ENCODE measurements around a stretch of chr13.

GRCh38 chr13:73421571-73422115, 362.8 kb downstream of the KLF5 start:
- PRO-cap = no peak
- RAMPAGE, long total RNA, 4 experiments = no peak in any of the 4 experiments

DNA sequence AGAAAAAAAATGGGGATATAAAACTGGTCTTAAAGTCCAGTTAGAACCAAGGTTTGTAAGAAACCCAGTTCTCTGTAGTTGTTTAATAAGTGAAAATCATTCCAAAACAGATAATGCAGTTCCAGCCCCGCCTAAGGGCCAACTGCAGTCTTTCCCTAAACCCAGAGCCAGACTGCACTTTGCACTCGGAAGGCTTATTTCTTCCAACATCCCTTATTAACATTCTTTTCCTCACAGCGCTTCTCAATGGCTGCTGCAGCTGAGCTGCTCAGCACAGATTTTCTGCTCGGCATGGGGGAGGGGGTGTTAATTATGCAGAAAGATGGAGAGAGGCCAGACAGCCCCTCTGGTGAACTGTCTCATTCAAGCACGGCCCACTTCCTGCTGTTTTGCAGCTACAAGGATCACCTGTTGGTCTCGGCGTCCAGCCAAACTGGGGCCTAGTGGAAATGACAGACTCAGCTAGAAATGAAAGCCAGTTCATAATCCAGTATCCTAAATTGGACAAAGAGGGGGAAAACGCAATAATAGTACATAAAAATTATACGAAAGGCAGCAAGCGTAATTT, 707.2 kb downstream of the KLF5 start:
- PRO-cap = no peak
- RAMPAGE, long total RNA, 4 experiments = no peak in any of the 4 experiments

- PRO-cap = no peak
- RAMPAGE, long total RNA, 4 experiments = no peak in any of the 4 experiments
Measured at GRCh38 chr13:73967751-73968427, 909.1 kb downstream of the KLF5 start.

DNA sequence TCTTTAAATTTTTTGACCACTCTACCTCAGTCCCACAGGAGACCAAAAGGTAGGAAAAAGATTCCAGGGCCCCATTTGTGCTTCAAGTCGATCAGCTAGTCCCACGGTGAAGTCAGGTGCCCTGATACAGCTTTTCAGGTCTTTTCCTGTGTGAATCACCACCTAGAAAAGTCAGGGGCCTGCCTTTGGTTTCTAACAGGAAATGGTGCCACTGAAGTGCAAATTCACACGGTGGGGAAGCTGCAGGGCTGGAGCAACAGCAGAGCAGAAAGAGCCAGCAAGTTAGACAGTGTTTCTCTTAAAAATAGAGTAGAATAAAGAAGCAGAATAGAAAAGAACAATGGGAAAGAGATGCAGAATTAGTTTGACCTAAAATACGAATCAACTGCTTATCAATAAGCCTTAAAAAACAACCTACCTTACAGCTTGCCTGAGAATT, 968.0 kb downstream of the KLF5 start:
- PRO-cap = no peak
- RAMPAGE, long total RNA, 4 experiments = no peak in any of the 4 experiments

DNA sequence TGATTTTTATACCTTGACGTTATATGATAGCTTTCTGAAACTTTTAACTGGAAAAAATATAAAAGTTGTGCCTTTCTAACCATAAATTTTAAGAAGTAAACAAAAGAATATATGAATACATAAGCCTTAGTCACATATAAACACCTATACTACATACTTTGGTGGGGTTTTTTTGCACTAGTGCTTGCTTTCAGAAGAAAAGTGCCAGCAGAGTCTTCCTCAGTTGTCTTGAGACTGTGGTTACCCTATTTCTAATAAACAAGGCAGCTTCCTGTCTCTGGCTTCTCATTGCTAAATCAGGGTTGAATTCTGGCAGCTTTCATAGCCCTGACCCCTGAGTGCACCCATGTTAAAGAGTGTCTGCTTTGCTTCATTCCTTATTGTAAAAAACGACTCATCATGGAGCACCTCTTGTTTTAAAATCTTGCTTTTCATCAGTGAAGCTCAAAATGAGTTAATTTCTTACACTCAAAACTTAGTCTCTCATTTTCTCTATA, 1003.1 kb downstream of the KLF5 start:
- PRO-cap = no peak
- RAMPAGE, long total RNA, 4 experiments = no peak in any of the 4 experiments

- PRO-cap = unidirectional peak, minus-strand start at chr13:74465753
- RAMPAGE, long total RNA, 4 experiments = no peak in any of the 4 experiments
Measured at GRCh38 chr13:74465545-74466028, 1016.4 kb downstream of the TBC1D4 start.

- PRO-cap = no peak
- RAMPAGE, long total RNA, 4 experiments = no peak in any of the 4 experiments
Measured at GRCh38 chr13:75292010-75292411, 190.0 kb downstream of the TBC1D4 start.

DNA sequence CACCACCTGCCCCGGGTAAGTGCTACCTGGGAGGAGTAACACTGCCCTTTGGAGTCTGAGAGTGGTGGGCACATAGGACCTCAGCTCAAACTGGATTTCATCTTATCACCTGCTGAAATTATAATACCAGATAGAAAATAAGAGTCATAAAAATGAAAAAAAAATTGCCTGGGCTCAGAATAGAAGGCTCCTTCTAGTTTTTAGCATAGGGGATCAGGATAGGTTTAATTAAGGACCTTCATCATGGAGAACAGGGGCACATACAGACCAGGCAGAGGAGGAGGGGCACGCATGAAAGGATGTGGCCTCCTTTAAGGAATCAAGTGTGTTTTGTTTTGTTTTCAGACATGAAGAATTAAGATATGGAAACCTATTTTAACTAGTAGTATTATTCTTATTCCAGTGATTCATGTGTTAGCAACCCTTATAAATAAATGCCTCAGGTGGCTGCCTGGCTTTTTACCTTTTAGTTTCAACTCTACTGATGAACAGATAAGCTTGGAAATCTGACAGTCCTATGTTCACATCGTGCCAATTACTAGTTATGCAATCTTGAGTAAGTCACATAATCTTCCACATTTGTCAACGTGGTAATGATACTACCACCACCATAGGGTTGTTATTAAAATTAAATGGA, 64.5 kb downstream of the TBC1D4 start:
- PRO-cap = no peak
- RAMPAGE, long total RNA, 4 experiments = no peak in any of the 4 experiments

GRCh38 chr13:75458119-75458835, 23.7 kb downstream of the TBC1D4 start:
- PRO-cap = no peak
- RAMPAGE, long total RNA, 4 experiments = start-site peak on the minus strand in 1 of 4 experiments, at chr13:75458392-75458412 at its widest, 6 reads per replicate

- PRO-cap = no peak
- RAMPAGE, long total RNA, 4 experiments = no peak in any of the 4 experiments
Measured at GRCh38 chr13:75481213-75481647, 739 bp downstream of the TBC1D4 start.

GRCh38 chr13:75550239-75550825, 741 bp downstream of the UCHL3 start:
- PRO-cap = no peak
- RAMPAGE, long total RNA, 4 experiments = no peak in any of the 4 experiments

DNA sequence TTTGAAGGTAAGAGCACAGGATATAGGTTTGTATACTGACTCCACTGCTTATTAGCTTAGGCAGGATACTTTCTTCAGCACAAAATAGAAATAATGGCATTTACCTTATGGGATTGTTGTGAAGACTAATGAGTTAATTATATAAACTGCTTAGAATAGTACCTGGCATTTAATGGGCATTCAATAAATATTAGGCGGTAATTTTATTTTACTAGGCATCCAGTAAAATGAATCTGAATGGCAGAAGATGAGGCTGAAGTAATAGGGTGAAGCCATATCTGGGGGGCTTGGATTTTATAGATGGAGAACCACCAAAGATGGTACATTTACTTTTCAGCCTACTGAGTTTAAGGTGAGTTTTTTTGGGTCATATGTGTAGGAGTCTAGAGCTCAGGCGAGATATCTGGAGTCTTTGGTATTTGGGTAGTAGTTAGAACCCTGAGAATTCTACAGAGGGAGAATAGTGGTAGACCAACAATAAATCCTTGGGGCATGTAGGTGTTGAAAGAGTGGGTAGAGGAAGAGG, 25.0 kb downstream of the UCHL3 start:
- PRO-cap = no peak
- RAMPAGE, long total RNA, 4 experiments = start-site peak on the plus strand in 1 of 4 experiments, centred at position 332 of the sequence, 7 reads per replicate

- PRO-cap = no peak
- RAMPAGE, long total RNA, 4 experiments = no peak in any of the 4 experiments
Measured at GRCh38 chr13:75635186-75636071, 701 bp upstream of the LMO7 start.

DNA sequence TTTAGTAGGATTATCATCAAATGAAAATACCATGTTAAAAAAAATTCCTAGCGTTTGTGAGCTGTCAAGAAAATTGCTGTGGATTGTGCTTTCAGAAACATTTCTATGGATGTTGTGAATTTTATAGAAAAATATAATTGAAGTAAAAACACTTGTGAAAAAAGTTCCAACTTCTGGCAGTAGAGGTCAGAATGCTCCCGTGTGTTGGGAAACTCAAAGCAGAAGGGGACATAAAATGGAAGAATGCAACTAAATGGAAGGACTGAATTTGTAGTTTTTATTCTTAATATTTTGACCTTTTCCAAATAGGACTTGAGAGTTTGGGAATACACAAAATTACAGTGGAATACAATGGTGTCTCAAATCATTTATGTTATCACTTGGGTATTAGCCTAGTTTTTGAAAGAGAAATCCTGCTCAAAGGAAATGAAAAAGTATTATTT, 38.3 kb downstream of the LMO7 start:
- PRO-cap = no peak
- RAMPAGE, long total RNA, 4 experiments = no peak in any of the 4 experiments

- PRO-cap = bidirectional peak, plus-strand start at chr13:75797095, minus-strand start at chr13:75796825
- RAMPAGE, long total RNA, 4 experiments = no peak in any of the 4 experiments
Measured at GRCh38 chr13:75796966-75797376, 160.8 kb downstream of the LMO7 start.

DNA sequence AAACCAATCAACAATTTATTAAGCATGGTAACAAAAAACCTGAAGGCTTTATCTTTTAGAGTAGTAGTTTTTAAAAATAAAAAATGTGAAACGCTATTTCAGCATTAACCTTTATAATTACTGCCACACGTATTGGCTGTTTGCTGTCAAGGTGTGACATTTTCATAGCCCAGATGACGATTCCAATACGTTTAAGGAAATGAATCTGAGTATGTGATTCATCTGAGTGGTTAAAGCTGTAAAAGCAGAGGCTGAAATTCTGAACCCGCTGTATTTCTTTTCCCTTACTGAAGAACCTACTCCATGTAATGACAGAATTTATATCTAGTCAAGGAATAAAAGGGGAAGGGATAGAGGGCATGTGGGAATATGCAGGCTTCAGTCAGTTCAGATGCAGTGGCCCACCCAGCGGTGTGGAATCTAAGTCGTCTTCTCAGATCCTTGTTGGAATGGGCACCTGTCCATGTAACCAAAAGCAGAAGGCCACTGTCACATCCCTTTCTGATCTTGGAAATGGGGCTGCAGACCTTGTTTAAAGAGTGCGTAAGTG, 166.1 kb downstream of the LMO7 start:
- PRO-cap = unidirectional peak, plus-strand start at position 221 of the sequence
- RAMPAGE, long total RNA, 4 experiments = no peak in any of the 4 experiments

GRCh38 chr13:75839705-75840192, 203.6 kb downstream of the LMO7 start:
- PRO-cap = no peak
- RAMPAGE, long total RNA, 4 experiments = start-site peak on the plus strand in 1 of 4 experiments, at chr13:75840065-75840108 at its widest, 64 reads per replicate

DNA sequence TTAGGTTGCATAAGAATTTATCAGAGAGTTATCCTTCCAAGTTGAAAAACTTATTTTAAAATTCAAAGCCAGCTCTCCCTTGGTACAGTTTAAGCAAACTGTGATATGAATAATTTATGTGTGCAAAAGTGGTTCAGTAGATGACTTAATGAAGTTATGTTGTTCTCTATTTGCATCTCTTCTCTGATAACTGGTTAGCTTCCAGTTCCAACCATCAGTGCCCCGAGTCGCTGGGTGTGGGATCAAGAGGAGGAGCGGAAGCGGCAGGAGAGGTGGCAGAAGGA, 204.0 kb downstream of the LMO7 start:
- PRO-cap = no peak
- RAMPAGE, long total RNA, 4 experiments = start-site peak on the plus strand in 2 of 4 experiments, centred at positions 197 to 224 of the sequence, 18 to 43 reads per replicate

GRCh38 chr13:76865630-76865988, 20.6 kb downstream of the KCTD12 start:
- PRO-cap = no peak
- RAMPAGE, long total RNA, 4 experiments = no peak in any of the 4 experiments

DNA sequence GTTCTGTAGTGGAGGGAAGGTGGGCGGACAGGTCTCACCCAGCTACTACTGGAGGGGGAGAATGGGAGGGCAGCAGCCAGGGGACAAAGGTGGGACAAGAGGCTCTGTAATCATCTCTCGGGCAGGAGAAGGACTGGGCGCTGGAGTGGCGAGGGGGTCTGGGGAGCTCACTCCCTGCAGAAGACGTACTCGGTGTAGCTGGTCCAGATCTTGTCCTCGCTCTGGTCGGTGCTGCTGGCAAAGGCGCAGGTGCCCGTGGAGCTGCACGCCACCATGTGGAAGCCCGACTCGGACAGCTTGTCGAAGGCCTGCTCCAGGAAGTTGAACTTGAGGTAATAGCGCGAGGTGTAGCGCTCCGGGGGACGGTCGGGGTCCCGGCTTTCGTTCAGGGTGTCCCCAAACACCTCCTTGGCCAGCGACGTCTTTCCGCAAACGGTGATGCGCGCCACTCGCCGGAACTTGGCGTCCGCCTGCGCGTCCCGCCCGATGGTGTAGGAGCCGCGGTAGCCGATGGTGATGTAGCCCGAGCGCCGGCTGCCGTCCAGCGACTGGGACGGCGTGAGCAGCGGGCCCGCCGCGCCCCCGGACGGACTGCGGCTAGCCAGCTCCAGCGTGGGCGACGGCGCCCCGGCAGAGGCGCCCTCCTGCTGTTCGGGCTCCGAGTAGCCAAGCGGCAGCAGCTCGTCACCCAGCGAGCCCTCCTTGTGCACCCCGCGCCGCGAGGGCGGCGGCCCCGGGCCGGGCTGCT, 1.0 kb downstream of the KCTD12 start:
- PRO-cap = no peak
- RAMPAGE, long total RNA, 4 experiments = no peak in any of the 4 experiments